Placental epithelial cell (primary cell): ENCODE results near the genes SPATS1 and CDC5L.

- CAGE, long polyA plus RNA = no peak
These were observed 52.0 kb downstream of the MRPL14 start for GRCh38 chr6:44075140-44075666.

GRCh38 chr6:44084394-44085192 is 42.7 kb downstream of the MRPL14 start:
- CAGE, long polyA plus RNA = no peak

DNA sequence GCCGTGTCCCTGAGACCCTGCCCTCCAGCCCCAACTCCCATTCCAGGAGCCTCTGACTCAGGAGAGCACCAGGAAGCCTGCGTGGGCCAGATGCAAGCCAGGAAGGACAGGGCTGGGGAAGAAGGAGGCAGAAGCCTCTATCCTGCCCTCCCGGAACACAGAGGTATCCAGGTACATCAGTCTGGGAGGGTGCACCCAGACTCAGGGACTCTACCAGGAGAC is 39.9 kb downstream of the MRPL14 start:
- CAGE, long polyA plus RNA = no peak

DNA sequence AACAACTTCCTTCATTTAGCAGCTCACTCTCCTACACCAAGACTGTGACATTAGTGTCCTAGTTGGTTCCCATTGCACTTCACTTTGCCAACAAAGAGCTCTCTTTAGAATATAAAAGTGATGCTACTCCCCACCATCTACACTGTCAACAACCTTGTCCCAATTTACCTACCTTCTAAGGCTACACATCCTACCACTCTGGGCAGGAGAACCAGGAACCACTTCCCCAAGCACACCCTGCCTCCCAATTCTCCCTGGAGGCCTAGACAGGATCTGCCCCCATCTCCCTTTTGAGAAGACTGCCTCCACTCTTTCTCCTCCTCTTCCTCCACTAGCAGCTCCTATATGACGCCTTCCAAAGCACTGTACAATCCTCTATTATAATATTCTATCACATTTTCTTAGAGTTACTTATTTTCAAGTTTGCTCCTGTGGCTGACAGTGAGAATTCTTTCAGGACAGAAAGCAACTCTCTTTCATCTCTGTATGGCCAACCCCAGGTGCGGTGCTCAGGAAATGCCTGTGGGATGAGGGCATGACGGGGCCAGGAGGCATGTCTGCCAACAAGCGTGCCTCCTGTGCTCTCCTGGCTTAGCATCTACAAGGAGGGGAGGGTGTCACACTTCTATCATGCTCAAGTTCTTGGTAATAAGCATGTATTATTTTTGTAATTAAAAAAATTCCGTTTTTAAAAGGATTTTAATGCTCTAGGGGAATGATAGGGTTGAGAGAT is 11.6 kb downstream of the MRPL14 start:
- CAGE, long polyA plus RNA = no peak

- CAGE, long polyA plus RNA = no peak
These were observed 17.7 kb downstream of the CAPN11 start for GRCh38 chr6:44176413-44176681.

DNA sequence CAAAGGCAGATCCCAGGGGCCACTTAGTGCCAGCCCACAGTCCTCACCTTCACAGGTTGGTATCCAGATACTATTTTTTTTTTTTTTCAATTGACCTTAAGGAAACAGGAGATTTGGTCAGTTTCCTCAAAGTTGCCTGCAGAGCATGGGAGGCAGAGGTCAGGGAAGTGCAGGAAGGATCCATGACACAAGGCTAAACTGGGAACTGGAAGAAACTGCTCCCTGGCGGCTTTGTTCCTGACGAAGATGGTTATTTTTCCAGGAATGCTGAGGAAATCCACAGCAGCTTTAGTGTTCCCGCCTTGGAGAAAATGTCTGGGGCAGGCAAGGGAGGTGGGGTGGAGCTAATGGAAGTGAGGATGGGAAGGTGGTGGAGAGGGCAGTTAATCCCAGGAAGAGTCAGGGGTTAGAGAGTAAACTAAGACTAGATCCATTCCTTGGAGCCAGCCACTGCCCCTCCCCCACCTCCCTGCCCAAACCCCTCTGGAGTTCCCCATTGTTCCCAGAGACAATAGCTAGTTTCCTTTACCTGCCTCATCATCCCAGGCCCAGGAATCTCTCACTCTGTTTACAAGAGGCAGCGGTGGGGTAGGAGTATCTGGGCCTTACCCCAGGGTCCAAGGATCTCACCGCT is 14.3 kb upstream of the MYMX start:
- CAGE, long polyA plus RNA = no peak

- CAGE, long polyA plus RNA = no peak
These were observed 3.9 kb downstream of the SLC29A1 start for GRCh38 chr6:44227265-44227685.

GRCh38 chr6:44234672-44235206 is 11.3 kb downstream of the SLC29A1 start:
- CAGE, long polyA plus RNA = no peak

DNA sequence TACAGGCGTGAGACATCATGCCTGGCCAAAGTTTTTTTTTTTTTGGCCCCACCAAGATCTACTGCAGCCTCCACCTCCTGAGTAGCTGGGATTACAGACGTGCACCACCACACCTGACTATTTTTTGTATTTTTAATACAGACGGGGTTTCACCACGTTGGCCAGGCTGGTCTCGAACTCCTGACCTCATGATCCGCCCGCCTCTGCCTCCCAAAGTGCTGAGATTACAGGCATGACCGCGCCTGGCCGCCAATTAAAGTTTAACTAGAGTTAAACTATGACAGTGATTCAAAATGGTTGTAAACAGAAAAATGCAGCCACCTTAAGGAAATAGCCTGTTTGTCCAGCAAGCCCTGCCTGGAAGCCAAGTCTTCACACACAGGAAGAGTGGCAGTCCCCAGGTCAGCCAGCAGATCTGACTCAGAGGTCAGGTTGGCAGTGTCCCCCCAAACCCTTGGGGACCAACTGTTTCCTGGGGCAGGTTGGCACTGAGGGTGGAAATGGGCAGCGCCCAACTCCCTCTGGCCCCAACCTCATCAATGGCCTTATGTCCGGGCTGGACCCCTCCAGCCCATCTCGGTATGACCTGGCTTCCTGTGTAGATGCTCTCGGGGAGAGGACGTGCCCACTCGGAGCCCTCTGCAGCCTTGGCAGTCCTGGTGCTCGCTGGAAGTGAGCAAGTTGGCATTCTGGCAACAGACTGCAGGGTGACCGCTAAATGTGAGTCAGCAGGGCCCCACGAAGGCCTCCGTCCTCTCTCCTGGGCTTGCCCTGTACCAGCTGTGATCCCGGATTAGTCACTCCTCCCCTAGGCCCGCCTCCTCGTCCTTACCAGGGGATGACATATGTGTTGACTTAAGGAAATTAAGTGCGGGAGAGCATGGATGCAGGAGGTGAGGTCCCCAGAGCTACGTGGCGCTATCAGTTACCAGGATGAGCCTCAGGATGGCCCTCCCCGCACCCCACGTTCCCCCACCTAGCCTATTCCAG is 9.7 kb upstream of the HSP90AB1 start:
- CAGE, long polyA plus RNA = no peak

DNA sequence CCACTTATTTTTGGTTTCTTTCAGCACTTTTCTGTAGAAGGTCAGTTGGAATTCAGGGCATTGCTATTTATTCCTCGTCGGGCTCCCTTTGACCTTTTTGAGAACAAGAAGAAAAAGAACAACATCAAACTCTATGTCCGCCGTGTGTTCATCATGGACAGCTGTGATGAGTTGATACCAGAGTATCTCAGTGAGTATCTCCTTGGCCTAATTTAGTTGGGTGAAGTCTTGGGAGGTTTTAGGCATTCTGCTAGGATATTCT is 4.1 kb downstream of the HSP90AB1 start:
- CAGE, long polyA plus RNA = no peak

DNA sequence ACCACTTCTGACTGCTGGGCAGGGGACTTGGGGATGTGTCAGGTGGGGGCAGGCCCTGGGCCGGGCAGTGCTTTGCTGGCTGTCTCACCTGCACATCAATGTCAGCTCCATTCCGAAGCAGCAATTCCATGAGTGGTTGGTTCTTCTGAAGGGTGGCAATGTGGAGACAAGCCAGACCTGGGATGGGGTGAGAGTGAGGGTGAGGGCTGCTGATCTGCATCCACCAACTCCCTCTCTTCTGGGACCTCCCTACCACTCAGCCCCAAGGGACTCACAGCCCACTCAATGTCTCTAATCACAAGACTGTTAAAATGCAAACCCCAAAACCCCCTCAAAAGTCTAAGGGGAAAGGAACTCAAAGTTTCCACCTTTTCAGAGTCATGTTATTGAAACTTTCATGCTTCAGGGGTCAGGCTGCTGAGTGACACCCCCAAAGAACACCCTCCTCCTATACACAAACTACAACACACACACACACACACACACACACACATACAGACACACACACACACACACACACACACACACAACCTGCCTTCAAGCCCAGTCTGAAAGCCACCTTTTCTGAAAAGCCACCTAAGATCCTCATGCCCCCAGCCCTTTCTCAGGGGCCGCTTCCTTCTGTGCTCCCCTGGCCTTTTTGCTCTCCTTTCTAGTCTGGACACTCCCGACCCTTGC is 3.2 kb upstream of the SLC35B2 start:
- CAGE, long polyA plus RNA = no peak

DNA sequence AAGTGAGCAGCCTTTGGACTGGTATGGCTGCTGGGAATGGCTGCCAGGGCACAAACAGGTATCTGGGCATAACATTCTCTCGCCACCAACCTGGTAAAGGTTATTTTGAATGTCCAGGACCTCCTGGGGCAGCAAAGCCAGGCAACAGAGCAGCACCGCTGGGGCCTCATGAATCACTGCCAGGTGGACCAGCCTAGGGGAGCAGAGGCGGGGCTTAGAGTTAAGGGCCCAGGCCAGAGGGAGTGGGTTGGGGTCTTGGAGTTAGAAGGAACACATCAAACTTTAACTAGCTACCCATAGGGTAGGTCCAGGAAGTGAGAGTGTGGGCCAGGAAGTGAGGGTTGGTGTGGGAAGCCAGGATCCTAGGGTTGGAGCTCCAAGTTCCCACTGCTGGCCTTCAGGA is 2.9 kb downstream of the NFKBIE start:
- CAGE, long polyA plus RNA = no peak

- CAGE, long polyA plus RNA = no peak
These were observed 1.2 kb downstream of the AARS2 start for GRCh38 chr6:44311869-44312335.

DNA sequence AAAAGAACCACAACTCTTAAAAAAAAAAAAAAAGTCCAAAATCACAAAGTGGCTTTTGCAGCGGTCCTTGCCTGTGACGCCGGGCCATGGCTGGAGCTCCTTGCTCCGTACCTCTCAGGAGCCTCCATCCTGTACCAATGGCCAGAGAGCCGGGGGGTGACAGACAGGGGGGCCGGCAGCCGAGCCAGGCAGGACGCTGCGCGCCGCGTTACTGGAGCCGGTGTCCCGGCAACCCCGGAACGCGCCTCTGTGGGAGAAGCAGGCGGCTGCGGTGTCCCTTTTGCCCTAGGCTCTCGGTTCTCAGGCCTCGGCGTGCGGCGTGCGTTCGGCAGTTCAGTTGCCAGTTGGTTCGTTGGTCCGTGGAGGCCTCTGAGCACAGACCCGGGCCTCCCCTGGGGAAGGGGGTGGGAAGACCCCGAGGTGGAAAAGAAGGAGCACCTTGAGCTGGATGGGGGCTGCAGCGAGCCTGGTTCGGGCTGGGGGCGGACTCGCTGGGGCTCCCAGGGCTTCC is at the start of gene SPATS1:
Gene SPATS1, plus strand, starts transcription at position 237 of the 511 bp plus-strand sequence.
- CAGE, long polyA plus RNA = no peak

- CAGE, long polyA plus RNA = no peak
These were observed at the start of gene CDC5L for GRCh38 chr6:44387274-44388154. Gene CDC5L, plus strand, starts transcription at chr6:44387706.

GRCh38 chr6:44445441-44446127 is 58.1 kb downstream of the CDC5L start:
- CAGE, long polyA plus RNA = no peak

DNA sequence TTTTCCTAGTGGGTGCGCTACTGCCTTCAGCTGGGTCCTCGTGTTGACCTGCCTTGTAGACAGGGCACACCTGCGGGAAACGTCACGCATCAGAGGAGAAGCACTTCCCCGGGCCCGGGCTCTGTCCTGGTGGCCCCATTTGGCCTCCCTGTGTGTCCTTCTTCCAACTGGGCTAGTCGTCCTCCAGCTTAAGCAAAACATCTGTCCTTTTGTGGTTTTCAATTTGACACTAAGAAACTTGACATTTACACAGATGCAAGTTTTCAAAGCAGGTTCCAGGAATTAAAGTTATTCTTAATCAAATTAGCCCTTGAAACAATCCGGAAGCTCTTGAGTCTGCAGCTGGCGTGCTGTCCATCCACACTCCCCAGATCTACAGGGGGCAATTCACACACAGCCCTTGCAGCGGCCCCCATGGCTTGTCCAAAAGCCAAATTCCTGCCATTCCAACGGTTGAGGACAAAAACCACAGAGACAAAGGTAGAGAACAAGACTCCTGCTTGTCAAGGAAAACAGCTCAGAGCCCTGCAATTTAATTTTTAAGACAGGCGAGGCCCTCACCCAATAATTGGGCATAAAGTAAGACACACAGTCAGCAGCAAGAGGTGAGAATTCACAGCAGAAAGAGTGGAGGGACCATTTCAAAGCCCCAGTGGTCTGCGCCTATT is 275.2 kb downstream of the CDC5L start:
- CAGE, long polyA plus RNA = no peak

DNA sequence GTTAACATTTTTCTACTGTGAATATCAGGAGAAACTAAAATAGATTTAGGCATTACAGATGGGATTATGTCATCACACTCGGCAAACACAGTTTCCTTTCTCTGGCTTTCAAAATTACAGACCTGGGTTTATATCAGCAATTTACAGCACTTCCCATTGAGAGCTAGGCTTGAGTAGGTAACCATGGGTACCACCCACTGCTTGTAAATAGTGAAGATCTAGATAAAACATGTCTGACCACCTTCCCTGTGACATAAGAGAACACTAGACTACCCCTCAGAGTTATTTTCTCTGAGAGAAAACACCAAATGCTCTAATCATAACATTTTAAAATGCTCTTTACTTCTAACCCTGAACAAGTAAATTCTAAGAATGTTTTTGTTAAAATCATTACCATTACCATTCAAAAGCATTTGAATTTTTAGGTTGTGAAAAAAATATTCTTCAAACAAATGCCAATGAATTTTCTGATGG is 402.6 kb upstream of the RUNX2 start:
- CAGE, long polyA plus RNA = no peak

GRCh38 chr6:45436704-45437199 is 59.0 kb upstream of the SUPT3H start:
- CAGE, long polyA plus RNA = no peak

- CAGE, long polyA plus RNA = no peak
These were observed 178.3 kb upstream of the SUPT3H start for GRCh38 chr6:45555782-45556724.